Cytotoxic T cell (primary cell): Measurements from ENCODE around the genes AMPD1 and SIKE1.

DNA sequence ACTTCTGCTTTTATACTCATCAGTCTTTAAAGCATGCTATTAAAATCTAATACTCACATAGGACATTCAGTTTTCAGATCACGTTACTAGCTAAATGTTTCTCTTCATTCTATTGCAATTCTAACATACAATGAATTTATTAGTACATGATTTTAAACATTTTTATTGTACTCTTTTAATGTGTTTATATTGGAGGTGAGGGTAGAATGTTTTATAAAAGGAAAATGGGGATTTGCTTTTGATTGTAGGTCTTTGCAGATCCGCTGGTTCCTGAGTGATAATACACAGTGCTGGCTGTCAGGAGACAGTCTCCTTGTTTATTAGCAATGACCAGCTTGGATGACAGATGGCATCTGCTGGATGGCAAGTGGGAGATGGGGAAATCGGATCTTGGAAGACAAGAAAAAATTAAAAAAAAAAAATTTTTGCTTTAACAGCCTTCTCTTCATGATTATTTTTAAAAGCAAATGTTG lies 4.3 kb upstream of the PHTF1 start:
- PRO-cap, 2 experiments, result no peak in any of the 2 experiments

- PRO-cap, 2 experiments, result peak in 2 of 2 experiments; most common plus-strand start chr1:113783708 (in 1); most common minus-strand start chr1:113783645 (in 1)
Measured at GRCh38 chr1:113783541-113784056, 24.3 kb upstream of the PHTF1 start.

- PRO-cap, 2 experiments, result no peak in any of the 2 experiments
Measured at GRCh38 chr1:113793577-113793827, 18.8 kb downstream of the RSBN1 start.

GRCh38 chr1:113859443-113859832 lies 27.9 kb downstream of the BCL2L15 start:
- PRO-cap, 2 experiments, result no peak in any of the 2 experiments

DNA sequence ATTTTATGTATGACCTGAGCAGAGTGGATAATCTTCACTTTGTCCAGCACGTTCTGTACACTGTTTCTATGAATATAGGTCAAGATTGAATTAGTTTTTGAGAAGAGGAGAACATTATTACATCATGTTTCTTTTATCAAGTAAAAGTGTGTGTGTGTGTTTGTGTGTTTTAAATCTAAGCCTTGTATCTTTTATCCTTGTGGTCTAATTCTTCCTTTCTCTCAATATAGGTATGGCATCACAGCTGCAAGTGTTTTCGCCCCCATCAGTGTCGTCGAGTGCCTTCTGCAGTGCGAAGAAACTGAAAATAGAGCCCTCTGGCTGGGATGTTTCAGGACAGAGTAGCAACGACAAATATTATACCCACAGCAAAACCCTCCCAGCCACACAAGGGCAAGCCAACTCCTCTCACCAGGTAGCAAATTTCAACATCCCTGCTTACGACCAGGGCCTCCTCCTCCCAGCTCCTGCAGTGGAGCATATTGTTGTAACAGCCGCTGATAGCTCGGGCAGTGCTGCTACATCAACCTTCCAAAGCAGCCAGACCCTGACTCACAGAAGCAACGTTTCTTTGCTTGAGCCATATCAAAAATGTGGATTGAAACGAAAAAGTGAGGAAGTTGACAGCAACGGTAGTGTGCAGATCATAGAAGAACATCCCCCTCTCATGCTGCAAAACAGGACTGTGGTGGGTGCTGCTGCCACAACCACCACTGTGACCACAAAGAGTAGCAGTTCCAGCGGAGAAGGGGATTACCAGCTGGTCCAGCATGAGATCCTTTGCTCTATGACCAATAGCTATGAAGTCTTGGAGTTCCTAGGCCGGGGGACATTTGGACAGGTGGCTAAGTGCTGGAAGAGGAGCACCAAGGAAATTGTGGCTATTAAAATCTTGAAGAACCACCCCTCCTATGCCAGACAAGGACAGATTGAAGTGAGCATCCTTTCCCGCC lies 11.3 kb downstream of the HIPK1 start:
- PRO-cap, 2 experiments, result peak in 2 of 2 experiments; most common plus-strand start position 265 of the sequence (in 1); most common minus-strand start position 554 of the sequence (in 2)

GRCh38 chr1:114341273-114341784 lies 169.7 kb downstream of the TRIM33 start:
- PRO-cap, 2 experiments, result no peak in any of the 2 experiments

- PRO-cap, 2 experiments, result no peak in any of the 2 experiments
Measured at GRCh38 chr1:114405460-114405878, 105.5 kb downstream of the TRIM33 start.

DNA sequence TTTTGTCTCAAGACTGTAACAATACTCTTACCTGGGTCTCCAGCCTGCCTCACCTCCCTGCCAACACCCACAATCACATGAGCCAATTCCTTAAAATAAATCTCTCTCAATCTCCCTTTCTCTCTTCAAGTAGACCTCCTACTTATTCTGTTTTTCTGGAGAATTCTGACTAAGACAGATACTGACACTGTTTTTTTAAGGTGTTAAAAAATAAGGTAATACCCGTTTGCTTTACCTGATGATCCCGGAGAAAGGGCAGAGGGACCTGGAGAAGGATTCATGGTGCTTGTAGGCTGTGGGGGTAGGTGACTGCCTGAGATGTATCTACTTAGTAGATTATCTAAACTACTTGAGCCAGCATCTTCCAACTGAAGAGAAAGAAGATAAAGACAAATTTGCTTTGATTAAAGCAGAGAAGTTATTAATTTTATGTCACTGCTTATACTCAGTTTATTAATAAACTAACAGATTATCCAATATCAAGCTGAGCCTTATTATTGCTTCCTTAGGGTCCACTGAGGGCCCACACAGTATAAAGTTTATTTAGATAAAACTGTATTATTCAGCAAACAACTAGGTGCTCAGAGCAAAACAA lies 101.0 kb downstream of the TRIM33 start:
- PRO-cap, 2 experiments, result no peak in any of the 2 experiments

DNA sequence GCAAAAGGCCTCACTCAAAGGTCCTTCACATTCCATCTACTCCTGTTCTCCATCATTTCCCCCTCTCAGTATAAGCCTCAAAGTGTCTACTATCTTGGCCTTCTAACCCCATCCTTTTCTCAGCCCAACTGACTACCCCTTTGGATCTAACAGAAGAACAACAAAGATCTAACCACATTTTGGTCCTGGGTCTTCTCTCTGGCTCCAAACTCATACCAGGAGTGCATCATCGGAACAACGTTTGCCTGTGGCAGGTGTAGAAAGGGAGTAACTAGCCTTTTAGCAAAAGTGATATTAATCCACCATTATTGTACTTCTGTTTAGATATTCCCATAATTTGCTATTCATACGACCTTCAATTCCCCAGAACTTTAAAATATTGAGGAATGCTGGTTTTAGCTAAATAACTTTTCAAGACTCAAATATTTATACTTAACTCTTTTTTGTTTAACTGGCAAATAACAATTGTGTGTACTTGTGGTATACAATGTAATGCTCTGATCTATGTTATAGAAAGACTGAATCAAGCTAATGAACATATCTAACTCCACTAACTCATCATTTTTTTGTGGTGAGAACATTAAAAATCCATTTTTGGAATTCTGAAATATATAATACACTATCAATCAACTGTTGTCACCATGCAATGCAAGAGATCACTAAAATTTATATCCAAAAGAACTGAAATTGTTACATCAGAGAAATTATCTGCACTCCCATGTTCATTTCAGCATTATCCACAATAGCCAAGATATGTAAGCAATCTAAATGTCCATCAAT lies 90.6 kb downstream of the TRIM33 start:
- PRO-cap, 2 experiments, result no peak in any of the 2 experiments

- PRO-cap, 2 experiments, result no peak in any of the 2 experiments
Measured at GRCh38 chr1:114427548-114428321, 83.3 kb downstream of the TRIM33 start.

DNA sequence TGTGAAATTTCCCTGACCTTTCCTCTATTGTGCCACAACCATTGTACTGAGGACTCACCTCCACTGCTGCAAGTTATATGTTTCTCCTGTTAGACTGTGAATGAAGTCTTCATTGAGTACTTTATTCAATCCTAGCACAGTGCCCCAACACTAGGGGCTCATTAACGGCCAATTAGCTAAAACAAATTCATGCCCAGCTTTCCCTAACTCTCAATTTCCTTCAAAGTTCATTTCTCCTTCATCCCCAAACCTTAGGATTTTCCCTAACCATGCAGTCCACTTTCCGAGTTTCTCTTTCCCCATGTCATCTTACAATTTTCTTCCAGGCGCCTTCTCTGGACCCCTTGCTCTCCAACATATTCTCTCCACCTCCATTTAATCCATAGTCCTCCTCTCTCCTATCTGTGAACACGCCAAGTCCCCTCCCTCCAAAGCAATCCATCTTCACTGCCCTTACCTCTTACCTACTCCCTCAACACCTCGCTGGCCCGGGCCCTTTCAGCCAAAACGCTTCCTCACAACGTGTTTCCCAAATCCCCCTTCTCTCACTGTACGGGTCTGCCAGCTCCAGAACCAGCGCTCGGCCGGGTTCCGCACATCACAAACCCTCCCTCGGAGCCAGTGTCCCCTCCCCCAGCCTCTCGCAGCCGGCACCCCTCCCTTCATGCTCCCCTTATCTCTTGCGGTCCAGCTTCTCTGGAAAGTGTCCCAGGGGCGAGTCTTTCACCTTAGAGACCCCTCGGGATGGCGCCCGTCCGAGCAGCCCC lies 1.1 kb downstream of the TRIM33 start:
- PRO-cap, 2 experiments, result peak in 1 of 2 experiments; most common minus-strand start position 678 of the sequence (in 1)

GRCh38 chr1:114572972-114574104 lies 8.1 kb downstream of the BCAS2 start:
- PRO-cap, 2 experiments, result no peak in any of the 2 experiments

GRCh38 chr1:114611244-114611538 lies 29.8 kb upstream of the BCAS2 start:
- PRO-cap, 2 experiments, result no peak in any of the 2 experiments

GRCh38 chr1:114695055-114695930 lies at the start of gene AMPD1:
TSS of gene AMPD1 (minus strand) at chr1:114695546.
- PRO-cap, 2 experiments, result no peak in any of the 2 experiments

GRCh38 chr1:114704571-114704981 lies 9.2 kb upstream of the AMPD1 start:
- PRO-cap, 2 experiments, result no peak in any of the 2 experiments

GRCh38 chr1:114756889-114757832 lies 623 bp downstream of the CSDE1 start:
- PRO-cap, 2 experiments, result peak in 2 of 2 experiments; most common plus-strand start chr1:114757663 (in 2); most common minus-strand start chr1:114757070 (in 1)

- PRO-cap, 2 experiments, result peak in 2 of 2 experiments; most common plus-strand start chr1:114780798 (in 2); most common minus-strand start chr1:114780578 (in 2)
Measured at GRCh38 chr1:114779982-114780973, at the start of gene SIKE1. TSS of gene SIKE1 (minus strand) at chr1:114780685.

GRCh38 chr1:115062347-115063211 lies 26.7 kb downstream of the TSPAN2 start:
- PRO-cap, 2 experiments, result peak in 2 of 2 experiments; most common plus-strand start chr1:115062990 (in 1); most common minus-strand start chr1:115062692 (in 1)

GRCh38 chr1:115084726-115085456 lies 4.4 kb downstream of the TSPAN2 start:
- PRO-cap, 2 experiments, result peak in 2 of 2 experiments; most common plus-strand start chr1:115085283 (in 2); most common minus-strand start chr1:115085025 (in 1)

- PRO-cap, 2 experiments, result no peak in any of the 2 experiments
Measured at GRCh38 chr1:115085457-115085723, 3.9 kb downstream of the TSPAN2 start.